ENCODE results near the genes ZNF564 and GCDH.

DNA sequence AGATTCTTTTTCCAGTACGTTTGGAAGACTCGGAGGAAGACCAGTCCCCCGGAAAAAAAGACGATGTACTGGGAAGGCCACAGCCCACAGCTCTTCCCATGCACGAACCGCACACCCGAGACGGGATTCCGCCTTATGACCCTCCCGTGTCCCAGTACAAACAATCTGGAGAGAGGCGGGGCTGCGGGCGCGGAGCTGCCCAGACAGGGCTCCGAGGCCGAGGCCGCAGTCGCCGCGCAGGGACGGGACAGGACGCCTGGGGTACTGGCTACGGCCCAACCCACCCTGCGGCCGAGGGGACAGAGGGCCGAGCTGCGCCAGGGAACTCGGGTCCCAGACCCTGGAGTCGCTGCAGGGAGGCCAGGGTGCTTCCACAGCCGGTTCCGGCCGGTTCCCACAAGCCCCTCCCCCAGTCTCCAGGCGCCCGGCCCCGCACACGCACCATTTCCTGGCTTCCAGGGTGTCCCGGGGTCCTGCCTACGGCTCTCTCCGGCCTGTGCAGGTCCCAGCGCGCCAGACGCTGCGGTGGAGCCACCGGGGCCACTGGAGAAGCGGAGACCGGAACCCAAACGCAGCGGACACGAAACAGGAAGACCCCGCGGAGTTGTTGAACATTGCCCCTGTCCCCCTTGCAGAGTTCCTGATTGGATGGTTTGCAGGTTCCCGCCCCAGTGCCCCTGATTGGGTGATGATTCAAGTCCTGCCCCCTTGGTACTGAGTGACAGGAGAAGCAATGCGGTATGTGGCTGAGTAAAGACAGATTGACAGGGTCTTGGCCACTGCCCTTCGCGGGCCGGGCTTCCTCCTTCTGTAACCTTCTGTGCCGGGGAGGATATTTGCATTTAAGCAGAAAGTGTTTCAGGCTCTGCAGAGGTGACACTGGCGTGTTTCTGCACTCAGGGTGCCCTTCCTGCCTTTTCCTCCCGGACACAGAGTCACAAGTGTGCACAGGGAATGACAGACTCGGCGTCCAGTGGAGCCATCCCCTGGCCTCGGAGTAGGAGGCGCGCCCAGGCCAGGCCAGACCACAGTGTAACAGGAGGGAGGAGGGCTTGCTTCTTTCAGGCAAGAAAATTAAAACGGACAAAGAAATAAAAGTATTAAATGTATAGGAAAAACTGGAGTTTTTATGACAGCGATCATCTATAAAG lies at the start of gene ZNF564:
TSS of gene ZNF564 (minus strand) at position 595 of the 1,151 bp plus-strand sequence.
- PRO-cap = unidirectional peak, minus-strand start at position 595 of the sequence

- PRO-cap = no peak
Measured at GRCh38 chr19:12646353-12646915, 20.1 kb downstream of the MAN2B1 start.

- PRO-cap = no peak
Measured at GRCh38 chr19:12665147-12665981, 1.2 kb downstream of the MAN2B1 start.

DNA sequence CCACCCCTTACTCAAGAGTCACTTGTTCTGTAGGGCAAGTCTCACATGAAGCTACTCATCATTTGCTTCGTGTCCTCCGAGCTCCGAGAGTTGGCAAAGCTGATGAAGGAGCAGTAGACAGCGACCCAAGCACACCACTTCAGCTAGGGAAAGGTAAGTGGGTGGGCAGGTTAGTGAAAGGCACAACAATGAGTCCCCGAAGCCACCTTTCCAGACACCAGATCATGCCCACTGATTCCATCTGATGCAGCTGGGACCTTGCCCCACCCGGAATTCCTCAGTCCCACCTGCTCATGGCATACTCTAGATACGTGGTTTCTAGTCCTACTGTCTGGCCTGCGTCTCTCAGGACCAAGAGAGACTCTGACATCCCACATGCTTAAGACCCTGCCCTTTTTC lies 741 bp downstream of the WDR83OS start:
- PRO-cap = no peak

GRCh38 chr19:12764815-12765400 lies 10.4 kb downstream of the HOOK2 start:
- PRO-cap = no peak

DNA sequence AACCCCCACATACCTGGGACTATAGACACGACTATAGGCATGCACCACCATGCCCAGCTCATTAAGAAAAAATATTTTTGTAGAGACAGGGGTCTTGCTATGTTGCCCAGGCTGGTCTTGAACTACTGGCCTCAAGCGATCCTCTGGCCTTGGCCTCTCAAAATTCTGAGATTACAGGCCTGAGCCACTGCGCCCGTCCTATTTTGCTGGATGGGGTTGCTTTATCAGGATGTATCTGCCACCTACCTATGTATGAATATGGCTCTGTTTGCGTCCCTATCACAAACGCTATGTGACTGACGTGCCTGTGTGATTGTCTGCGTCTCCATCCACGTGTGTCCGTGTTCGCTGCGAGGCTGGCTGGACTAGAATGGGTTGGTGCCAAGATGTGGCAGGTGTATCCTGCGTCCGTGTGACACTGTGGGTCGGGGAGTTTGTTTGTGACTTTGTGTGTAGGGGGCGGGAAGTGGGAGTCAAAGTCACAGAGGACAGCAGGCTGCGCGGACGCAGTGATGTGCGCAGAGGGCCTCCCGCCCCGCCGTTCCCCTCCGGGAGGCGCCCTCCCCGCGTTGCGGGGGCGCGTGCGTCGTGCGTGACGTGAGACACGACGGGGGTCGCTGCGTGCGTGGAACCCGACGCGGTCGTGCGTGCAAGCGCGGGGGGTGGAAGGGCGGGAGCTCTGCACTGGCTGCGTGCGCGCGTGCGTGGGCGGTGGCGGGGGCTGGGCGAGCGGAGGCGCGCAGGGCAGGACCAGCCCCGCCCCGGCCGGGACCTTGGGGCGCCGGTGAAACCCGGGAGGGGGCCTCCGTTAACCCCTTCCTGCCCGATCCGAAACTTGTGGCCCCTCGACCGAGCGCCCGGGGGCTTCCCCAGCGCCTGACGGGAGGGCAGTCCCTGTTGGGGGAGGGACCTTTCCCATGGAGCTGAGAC lies 6.9 kb upstream of the HOOK2 start:
- PRO-cap = no peak

DNA sequence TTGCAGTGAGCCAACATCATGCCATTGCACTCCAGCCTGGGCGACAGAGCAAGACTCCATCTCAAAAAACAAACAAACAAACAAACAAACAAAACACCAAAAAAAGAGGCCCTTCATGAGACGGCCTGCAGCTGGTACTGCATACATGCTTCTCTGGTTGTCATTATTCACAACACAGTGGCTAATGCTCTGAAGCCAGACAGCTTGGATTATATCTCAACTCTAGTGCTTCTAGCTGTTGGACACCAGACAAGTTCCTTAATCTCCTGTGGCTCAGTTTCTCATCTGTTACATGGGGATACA lies 3.3 kb upstream of the JUNB start:
- PRO-cap = no peak

GRCh38 chr19:12800738-12801458 lies 702 bp downstream of the PRDX2 start:
- PRO-cap = no peak

DNA sequence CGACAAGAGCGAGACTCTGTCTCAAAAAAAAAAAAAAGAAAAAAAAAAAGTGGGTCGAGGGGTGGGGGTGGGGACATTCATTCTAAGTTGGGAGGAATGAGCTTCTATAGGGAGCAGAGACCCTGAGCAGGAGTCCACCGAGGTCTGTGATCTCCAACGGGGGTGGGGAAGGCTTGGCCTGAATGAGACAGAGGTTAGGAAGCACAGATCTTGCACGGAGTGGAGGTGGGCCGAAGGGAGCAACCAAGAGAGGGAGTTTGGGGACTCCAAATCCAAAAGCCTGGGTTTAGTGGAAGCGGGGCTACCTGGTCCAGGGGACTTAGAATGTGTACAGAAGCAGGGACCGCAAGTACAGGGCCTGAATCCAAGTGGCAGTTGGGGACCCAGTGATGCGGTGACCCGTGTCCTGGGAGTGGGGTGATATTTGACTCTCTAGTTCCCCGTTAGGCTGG lies 486 bp upstream of the RNASEH2A start:
- PRO-cap = no peak

GRCh38 chr19:12833409-12834057 lies 846 bp downstream of the RTBDN start:
- PRO-cap = no peak

GRCh38 chr19:12890133-12891403 lies at the start of gene GCDH:
TSS of gene GCDH (plus strand) at chr19:12891160.
- PRO-cap = unidirectional peak, plus-strand start at chr19:12891180

DNA sequence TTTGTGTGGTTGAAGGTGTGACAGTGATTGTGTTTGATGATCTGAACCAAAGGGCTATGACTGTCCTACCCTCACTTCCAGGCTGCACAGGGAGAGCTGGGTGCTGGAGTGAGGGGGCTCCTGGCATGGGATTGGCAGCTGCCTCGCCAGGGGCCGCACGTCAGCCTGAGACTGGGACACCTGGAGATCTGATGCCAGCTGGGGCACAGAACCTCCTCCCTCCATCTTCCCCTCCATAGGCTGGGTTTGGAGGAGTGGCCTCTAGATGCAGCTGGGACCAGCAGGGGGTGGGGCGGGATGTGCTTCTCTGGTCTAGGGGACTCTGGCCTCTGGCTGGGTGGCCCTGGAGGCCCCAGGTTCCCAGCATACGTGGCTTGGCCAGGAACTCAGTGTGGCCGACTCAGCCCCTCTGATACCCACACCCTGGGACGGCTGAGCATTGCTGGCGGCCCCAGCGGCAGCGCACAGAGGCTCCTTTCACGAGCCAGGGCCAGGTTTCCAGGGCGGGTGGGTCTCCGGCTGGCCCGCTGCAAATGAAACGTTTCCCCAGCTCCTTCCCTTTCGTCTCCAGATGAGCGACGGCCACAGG lies 9.5 kb upstream of the NFIX start:
- PRO-cap = no peak

DNA sequence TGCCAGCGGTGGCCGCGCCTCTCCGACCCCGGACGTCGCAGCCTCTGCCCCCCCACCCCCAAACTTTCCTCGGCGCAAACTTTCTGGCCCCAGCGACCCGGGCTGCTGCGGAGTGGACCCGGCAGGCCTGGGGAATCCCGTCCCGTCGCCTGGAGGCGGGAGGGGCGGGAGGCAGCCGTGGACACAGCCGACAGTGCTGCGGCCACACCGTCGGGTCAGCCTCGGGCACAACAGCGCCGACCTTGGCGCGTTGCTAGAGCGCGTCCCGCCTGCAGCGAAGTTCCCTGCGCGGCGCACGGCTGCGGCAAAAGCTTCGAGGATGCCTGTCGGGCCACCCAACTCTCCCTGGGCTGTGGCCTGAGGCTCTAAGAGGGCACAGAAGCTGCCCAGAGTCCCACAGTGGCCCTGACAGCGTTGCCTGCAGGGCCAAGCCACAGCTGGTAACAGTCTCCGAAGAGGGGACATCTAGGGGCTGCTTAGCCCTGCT lies 1.3 kb downstream of the NFIX start:
- PRO-cap = no peak

GRCh38 chr19:13009418-13009729 lies 14.1 kb downstream of the NFIX start:
- PRO-cap = no peak

- PRO-cap = no peak
Measured at GRCh38 chr19:13056010-13056762, 46.5 kb downstream of the LYL1 start.

GRCh38 chr19:13068081-13068552 lies 34.5 kb downstream of the LYL1 start:
- PRO-cap = no peak

GRCh38 chr19:13069421-13070369 lies 33.0 kb downstream of the LYL1 start:
- PRO-cap = no peak

DNA sequence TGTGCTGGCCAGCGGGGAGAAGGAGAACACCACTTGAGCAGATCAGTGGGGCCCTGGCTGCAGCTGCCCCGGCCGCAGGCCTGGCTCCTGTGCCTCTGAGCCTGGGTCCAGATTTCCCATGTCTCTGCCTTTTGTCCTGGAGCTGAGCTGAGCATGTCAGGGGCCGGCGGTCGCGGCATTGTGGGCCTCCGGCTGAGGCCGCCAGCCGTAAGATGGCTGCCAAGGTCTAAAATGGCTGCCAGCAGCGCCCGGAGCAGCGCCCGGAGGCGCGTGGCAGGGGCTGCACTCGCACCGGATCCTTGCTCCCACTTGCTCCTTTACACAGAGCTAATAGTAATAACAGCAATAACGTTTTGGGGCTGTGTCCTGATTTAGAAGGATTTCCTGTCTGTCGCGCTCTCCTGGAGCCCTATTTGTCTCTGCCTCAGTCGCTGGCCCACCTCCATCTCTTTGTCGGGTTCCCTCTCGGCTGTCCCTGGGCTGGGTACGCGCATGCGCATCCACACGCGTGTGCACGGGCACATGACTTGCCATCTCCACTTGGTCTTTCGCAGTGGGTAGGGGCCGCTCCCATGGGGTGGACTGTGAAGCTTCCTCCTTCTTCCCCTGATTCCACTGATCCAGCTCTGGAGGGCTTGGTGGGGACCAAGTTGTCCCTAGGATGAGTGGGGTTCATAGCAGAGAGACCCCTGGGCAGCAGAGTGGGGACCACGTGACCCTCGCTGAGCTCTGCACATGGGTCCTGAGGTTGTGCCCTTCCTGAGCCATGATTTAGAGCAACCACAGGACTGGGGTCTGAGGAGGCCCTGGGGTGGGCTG lies 32.0 kb downstream of the LYL1 start:
- PRO-cap = no peak

DNA sequence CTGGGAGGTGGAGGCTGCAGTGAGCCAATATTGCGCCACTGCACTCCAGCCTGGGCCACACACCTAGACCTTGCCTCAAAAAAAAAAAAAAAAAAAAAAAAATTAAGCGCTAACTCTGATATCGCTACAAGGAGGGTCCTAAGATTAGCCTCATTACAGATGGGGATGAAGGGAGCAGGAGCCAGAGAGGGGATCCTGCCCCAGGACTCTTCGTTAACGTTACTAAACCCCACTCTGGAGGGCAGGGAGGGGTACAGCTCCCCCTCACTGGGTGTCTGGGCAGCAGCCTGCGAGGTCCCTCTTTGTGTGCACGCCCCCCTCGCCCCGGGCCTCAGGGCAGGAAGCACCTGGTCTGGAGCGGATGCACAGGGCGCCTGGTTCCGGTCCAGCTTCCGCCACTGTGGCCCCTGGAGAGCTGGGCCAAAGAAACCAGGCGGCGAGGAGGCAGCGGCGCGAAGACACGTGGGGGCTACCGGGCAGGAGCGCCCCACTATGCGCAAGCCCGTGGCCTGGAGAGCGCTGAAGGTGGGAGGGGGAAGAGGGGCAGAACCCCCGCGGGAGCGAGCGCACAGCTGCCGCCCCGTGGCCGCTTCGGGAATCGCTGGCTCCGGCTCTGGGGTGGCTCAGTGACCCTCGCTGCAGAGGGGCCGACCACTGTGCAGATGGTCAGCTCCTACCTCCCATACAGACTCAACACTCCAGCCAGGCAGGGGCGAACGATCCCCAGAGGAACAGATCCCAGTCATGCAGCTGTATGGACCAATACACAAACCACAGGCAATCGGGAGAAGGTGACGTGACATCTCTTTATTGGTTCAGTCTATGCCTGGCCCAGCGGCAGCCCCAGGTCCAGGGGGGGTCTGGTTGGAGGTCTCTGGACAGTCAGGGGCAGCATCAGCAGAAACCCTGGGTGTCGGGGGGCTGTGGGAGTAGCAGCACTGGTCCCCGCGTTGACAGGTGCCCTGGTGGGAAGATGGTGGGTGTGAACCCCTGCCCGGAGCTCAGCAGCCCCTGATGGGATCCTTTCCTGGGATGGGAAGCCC lies 1.8 kb upstream of the LYL1 start:
- PRO-cap = no peak

DNA sequence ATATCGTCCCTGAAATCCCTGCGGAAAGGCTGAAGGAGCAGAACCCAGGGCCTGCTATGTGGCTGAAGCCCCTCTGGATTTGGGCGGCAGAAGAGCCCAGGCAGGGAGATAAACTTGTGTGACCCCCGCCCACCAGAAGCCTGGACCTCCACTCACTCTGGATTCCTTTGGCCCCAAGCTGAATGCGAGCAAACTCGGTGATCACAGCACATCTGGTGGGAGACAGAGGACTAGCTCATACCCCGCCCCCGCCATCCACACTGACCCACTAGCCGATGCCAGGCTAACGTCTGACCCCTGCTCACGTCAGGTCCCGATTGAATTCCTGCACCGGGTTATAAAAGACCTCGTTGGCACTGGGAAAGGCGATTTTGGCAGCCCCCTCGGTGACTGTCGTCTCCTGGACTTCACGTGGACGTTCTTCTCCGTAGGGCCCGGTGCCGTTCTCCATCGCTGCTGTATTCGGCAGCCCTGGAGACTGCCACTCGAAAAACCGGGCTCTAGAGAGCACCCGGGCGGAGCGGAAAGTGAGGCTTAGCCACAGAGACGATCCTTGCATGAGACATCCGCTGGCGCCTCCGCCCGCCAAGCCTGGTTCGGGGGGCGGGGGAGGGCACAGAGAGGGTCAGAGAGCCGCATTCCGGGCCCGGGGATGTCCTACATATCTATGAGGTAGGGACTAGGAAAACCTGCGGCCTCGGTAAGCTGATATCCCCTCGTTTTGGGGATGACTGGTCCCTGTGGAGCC lies 525 bp downstream of the TRMT1 start:
- PRO-cap = no peak